Breast (tissue), 4 donors: ENCODE results near the gene PDGFA.

GRCh38 chr7:52036-52498, 140.3 kb upstream of the FAM20C start:
- PRO-cap, 3 experiments: no peak in any of the 3 experiments
- RRBS: no CpG with 5 or more reads among the region's 3 CpGs

GRCh38 chr7:76748-77075, 115.7 kb upstream of the FAM20C start:
- PRO-cap, 3 experiments: no peak in any of the 3 experiments
- RRBS: no CpG with 5 or more reads among the region's 3 CpGs

DNA sequence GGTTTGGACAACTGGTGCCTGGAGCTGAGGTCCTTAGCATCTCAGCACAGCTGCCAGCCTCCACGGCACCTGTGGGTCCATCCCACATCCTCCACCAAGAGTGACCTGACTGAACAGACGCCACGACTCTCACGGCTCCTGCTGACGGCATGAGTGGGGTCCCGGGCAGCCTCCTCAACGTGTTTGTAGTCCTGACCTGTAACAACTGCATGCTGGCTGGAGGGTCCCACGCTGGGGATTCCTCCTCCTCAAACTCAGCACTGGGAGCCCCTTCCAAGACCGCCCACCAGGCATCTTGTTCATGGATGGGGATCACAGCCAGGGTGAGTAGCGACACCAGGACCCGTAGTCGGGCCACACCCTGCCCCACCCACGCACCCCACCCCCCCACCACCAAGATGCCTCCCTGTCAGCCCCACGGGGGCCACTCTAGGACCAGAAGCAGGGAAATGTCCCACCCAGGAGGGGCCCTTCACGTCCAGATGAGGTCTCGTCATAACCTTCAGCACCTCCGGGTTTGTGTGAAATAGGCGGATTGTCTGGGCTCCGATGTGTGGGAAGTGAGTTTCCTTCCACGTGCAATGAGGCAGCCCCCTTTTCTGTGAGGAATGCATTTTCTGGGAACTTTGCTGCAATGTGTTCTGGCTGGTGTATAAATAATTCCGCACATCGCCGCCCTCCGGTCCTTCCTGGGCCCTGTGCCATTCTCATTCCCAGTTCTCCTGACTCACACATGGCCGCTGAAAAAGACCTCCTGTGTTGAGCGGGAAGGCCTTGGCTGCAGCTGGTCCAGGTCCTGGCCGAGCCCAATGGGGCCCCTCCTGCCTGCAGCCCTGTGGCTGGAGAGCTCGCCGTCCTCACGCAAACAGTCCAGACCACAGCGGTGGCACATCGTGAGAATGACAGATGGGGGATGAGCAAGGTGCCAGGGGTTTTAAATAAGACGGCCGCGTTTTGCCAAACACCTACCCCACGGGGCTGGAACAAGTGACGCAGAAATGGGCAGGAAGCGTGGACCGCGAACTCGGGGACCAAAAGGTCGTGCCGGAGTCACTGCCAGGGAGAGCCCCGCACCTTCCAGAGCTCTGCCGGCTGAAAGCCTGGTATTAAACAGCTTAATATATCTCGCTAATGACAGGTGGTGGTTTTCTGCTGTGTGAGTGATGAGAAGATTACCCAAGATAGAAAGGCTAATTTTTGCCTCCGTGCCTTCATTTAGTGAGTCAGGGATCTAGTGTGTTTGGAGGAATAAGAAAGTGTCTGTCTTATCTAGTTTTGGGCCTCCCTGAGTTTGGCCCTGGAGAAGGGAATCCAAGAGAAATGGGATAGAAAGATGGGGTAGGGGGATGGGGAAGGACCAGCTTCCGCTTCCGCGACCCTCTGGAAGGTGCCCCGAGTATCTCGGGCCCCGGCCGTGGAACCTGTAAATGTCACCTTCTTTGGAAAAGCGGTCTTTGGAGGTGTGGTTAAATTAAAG, 36.8 kb downstream of the FAM20C start:
- PRO-cap, 3 experiments: peak in 1 of 3 experiments; most common plus-strand start position 836 of the sequence (in 1); most common minus-strand start position 484 of the sequence (in 1)
- RRBS: 15% methylated on average over 3 of the region's 55 CpGs

DNA sequence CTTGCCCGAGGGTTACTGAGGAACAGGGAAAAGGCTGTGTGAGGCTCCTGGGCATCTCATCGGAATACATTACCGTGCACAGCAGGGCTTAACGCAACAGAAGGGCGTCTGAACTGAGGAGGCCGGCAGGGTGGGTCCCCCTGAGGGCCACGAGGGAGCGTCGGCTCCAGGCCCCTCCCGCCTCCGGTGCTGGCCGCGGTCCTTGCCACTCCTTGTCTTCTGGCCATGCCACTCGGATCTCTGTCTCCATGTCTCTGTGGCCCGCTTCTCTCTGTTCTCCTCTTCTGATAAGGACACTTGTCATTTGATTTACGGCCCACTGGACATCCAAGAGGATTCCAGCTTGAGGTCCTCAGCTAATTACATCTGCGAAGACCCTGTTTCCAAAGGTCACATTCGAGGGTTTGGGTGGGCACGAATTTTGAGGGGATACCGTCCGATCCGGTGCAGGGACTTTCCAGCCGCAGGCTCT, 50.7 kb downstream of the FOXL3 start:
- PRO-cap, 3 experiments: no peak in any of the 3 experiments
- RRBS: 44% methylated on average over 8 of the region's 23 CpGs

DNA sequence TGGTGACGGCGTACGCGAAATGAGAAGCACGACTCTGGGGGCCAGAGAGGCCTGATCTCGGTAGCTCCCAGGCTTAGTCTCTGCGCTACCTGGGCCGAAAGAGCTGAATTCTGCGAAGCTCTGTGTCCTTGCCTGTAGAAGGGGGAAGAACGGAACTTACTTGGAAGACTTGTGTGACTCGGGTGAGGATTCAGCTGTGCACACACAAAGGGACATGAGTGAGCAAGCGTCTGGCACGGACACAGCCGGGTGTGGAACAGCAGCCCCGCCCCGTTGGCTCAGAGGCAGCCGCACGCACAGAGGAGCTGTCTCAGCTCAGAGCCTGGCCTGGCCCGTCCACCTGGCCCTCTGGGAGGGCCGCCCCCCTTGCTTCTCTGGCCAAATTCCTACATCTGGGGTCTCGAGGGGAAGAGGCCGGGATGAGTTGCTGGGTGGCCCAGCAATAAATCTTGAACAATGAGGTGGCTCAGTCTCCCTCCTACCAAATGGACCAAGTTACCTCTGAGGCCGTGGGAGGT, 83.9 kb downstream of the PDGFA start:
- PRO-cap, 3 experiments: no peak in any of the 3 experiments
- RRBS: no CpG with 5 or more reads among the region's 23 CpGs

GRCh38 chr7:471794-472488, 47.7 kb downstream of the PDGFA start:
- PRO-cap, 3 experiments: no peak in any of the 3 experiments
- RRBS: 8% methylated on average over 11 of the region's 23 CpGs

GRCh38 chr7:494189-494883, 25.3 kb downstream of the PDGFA start:
- PRO-cap, 3 experiments: no peak in any of the 3 experiments
- RRBS: 58% methylated on average over 27 of the region's 44 CpGs

DNA sequence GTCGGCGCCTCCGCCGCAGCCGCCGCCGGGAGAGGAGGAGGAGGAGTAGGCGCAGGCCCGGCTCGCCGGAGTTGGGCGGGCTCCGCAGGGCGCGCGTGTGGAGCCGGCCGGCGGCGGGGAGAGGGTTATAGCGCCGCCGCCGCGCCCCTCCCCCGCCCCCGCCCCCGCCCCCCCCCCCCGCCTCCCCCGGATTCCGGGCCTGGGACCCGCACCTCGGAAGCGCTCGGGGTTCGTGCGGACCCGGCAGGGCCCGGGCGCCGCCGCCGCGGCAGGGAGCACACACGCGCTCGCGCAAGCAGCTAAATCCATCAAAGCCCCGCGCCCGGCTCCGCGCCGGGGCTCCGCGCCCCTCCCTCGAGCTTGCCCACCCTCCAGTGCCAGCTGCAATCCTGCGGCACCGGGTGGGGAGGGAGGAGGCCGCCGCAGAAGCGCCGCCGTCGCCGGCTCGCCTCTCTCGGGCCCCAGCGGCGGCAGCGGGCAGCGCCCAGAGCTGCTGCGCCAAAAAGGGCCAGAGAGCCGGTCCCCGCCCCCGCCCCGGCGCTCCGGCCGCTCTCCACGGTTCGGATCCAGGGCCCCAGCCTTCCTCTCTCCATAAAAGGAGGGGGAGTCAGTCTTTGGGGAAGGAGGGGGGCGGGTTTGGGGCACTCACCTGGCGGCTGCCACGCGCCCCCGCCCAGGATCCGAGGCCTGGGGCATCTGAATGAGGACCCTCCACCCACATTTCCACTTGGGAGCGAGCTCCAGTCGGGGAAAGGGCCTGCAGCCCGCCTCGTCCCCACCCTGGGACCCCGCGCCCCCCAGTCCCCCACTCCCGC, at the start of gene PDGFA:
TSS of gene PDGFA (minus strand) at position 99 of the 815 bp plus-strand sequence.
- PRO-cap, 3 experiments: peak in 3 of 3 experiments; most common plus-strand start position 233 of the sequence (in 3); most common minus-strand start position 99 of the sequence (in 3)
- RRBS: 2% methylated on average over 62 of the region's 95 CpGs

- PRO-cap, 3 experiments: no peak in any of the 3 experiments
- RRBS: 29% methylated on average over 11 of the region's 34 CpGs
Measured at GRCh38 chr7:602402-603085, 82.9 kb upstream of the PDGFA start.

DNA sequence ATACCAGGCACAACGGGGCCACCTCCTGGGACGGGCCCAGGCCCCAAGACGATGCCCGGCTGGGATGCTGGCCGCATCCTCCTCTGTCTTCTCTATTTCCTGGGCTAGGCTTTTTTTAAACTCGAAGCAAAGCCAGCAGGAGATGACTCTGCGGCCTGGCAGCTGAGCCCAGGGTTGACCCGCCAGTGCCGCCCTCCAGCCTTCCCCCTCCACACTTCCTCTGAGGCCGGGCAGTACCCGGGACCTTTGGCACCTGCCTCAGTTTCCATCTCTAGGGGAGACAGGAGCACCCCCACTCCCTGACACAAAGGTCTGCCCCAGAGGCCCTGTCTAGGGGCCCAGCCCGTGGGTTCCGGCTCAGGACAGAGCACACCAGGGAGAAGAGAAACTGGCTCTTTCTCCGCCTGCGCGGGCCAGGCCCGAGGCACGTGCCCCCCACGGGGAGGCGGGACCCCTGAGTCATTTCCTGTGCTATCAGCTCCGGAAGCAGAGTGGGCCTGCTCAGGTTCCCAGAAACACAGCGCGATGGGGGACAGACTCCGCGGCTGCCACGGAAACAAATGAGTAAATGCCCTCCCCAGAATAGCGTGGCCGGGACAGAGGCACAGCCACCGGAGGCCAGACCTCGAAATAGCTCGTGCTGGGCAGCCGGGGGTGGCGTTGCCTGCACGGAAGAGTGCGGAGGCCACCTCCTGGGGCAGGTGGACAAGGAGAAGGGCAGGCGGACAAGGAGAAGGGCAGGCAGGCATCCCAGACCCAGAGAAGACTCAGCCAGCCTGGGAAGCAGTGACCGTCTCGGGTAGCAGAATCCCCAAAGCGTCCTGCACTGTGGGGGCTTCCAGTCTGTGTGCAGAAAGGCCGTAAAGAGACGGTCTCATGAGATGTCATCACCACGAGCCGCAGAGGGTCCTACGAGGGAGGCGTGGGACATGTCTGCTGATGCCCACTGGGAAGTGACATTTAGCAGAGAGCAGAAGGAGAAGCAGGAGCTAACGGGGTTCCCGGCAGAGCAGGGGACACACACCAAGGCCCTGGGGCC, 84.8 kb upstream of the PDGFA start:
- PRO-cap, 3 experiments: peak in 3 of 3 experiments; most common plus-strand start position 512 of the sequence (in 2); most common minus-strand start position 364 of the sequence (in 2)
- RRBS: 6% methylated on average over 6 of the region's 47 CpGs

- PRO-cap, 3 experiments: no peak in any of the 3 experiments
- RRBS: no CpG with 5 or more reads among the region's 2 CpGs
Measured at GRCh38 chr7:608367-608717, 88.7 kb upstream of the PDGFA start.

DNA sequence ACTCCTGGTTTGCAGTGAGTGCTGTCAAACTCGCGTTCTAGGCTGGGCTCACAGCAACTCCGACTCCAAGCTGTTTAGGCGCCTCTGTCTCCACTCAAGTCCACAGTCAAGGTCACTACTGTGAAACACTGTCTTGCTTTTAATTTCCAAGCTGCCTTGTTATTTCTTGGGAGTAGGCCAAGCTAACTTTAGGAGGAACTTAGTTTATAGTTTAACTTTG, 1.2 kb upstream of the DNAAF5 start:
- PRO-cap, 3 experiments: no peak in any of the 3 experiments
- RRBS: no CpG with 5 or more reads among the region's 4 CpGs

GRCh38 chr7:728005-728385, 914 bp upstream of the PRKAR1B start:
- PRO-cap, 3 experiments: no peak in any of the 3 experiments
- RRBS: no CpG with 5 or more reads among the region's 11 CpGs

GRCh38 chr7:774850-775525, 47.9 kb upstream of the PRKAR1B start:
- PRO-cap, 3 experiments: no peak in any of the 3 experiments
- RRBS: no CpG with 5 or more reads among the region's 18 CpGs

- PRO-cap, 3 experiments: no peak in any of the 3 experiments
- RRBS: no CpG with 5 or more reads among the region's 24 CpGs
Measured at GRCh38 chr7:832569-833256, 437 bp downstream of the SUN1 start.

- PRO-cap, 3 experiments: no peak in any of the 3 experiments
- RRBS: 92% methylated on average over 2 of the region's 16 CpGs
Measured at GRCh38 chr7:856211-856743, 20.1 kb upstream of the GET4 start.

- PRO-cap, 3 experiments: no peak in any of the 3 experiments
- RRBS: 8% methylated on average over 23 of the region's 36 CpGs
Measured at GRCh38 chr7:877619-878359, 1.4 kb downstream of the GET4 start.

- PRO-cap, 3 experiments: no peak in any of the 3 experiments
- RRBS: 9% methylated on average over 24 of the region's 75 CpGs
Measured at GRCh38 chr7:908491-909346, 32.4 kb downstream of the GET4 start.

GRCh38 chr7:923261-923778, 31.2 kb downstream of the ADAP1 start:
- PRO-cap, 3 experiments: no peak in any of the 3 experiments
- RRBS: 31% methylated on average over 14 of the region's 23 CpGs

- PRO-cap, 3 experiments: no peak in any of the 3 experiments
- RRBS: 43% methylated on average over 1 of the region's 14 CpGs
Measured at GRCh38 chr7:963464-963867, 9.0 kb upstream of the ADAP1 start.